LHCN-M2 (cell line): ENCODE data around the genes ZNF771 and ZNF747.

- RAMPAGE, long total RNA, result no peak
Measured at GRCh38 chr16:30406920-30407873, at the start of gene ZNF771. Gene ZNF771, plus strand, starts transcription at chr16:30407606.

DNA sequence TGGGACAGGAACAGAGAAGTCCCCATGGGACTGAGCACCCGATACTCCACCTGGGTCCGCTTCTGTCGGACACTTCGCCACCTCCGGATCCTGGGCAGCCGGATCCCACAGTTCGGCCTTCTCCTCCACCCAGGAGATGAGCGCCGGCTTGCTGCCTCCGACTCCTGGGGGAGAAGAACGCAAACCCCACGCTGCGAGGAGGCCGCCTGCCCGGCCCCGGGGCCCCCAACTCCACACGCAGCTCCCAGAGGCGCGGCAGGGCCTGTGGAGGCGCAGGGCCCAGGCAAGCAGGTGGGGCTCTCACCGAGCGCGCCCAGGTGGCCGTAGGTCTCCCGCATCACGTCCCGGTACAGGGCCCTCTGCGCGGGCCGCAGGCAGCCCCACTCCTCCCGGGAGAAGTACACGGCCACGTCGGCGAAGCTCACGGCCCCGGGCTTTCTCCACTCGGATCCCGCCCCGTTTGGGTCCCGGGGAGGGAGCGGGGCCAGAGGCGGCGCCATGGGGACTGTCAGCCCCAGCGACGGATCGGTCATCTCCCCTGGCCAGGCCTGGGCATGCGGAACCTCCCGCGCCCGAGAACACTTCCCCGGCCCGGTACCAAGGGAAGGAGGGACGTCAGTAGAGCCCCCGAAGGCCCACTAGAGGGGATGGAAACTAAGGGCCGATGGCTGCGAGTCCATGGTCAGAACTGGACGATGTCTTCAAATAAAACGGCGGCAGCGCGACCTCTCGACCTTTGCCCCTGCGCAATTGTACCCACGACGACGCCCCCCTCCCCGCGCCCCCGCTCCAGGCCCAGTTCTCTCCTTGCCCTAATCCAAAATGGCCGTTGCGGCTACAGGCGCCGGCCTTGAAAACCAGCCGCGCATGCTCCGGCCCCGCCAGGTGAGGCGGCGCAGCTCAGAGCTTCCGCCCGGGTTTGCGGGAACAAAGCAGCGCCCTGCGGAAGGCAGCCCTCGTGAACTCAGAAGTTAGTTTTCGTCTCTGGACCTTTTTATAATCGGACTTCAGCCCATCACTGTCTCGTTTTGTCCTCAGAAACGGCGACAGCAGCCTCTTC is at the start of gene ZNF747:
Gene ZNF747 (minus strand): TSS at position 712 of the 1,060 bp plus-strand sequence.
- RAMPAGE, long total RNA, result no peak

- RAMPAGE, long total RNA, result no peak
Measured at GRCh38 chr16:30541299-30541847, 6.7 kb upstream of the ZNF747 start.

DNA sequence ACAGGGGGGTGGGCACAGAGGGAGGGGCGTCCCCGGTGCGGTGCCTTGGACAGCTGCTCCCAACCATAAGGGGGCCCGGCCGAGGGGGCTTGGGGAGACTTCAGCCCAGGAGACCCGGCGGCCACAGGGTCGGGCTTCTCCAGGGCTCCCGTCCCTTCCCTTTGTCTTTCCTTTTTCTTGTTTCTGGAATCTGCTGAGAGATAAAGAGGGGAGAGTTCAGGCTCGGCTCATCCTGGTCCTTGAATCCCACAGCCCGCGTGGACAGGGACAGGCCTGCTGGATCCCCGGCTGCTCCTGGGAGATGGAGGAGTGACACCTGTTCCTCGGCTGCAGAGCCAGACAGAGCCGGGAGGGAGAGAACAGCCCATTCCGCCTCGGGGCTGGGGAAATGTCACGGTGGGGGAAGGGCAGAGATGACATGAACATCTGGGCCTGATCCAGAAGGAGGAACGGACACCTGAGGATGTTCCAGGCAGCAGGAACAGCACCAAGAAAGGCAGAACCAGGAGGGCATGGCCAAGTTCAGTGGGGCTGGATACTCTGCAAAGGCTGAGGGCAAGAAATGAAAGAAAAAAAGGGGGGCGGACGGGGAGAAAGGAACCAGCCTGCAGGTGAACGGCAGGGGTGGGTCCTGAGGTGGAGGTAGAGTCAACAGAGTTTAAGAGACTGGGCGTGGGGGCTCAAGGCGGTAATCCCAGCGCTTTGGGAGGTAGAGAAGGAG is 2.1 kb downstream of the ZNF764 start:
- RAMPAGE, long total RNA, result no peak

- RAMPAGE, long total RNA, result no peak
Measured at GRCh38 chr16:30573339-30574277, 2.1 kb upstream of the ZNF688 start.

- RAMPAGE, long total RNA, result no peak
Measured at GRCh38 chr16:30699698-30700206, 781 bp downstream of the SRCAP start.

DNA sequence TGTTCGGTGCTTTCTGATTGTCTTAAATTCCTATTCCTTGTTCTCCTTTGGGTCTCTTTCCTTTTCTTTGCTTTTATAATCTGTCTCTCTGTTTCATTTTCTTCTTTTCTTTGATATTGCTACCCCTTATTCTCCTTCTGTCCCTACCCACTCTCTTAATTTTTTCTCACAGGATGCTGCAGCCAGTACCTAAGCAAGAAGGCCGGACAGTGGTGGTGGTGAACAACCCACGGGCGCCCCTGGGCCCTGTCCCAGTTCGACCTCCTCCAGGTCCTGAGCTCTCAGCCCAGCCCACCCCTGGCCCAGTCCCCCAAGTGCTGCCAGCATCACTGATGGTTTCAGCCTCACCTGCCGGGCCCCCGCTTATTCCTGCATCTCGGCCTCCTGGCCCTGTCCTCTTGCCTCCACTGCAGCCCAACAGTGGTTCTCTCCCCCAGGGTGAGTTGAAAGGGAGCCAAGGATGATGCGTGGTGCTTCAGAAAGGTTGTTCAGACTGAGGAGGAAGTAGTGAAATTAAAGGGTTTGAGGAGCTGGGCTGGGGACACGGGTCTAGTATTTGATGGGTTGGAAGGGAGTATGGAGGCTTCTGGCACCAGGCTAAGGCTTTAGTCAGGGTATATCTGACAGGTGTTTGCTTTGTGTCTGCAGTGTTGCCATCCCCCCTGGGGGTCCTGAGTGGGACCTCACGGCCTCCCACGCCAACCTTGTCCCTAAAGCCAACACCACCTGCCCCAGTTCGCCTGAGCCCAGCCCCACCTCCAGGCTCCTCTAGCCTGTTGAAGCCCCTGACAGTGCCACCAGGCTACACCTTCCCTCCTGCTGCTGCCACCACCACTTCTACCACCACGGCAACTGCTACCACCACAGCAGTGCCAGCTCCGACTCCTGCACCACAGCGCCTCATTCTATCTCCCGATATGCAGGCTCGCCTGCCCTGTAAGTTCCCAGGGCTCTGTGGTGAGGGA is 19.6 kb upstream of the TMEM265 start:
- RAMPAGE, long total RNA, result no peak

DNA sequence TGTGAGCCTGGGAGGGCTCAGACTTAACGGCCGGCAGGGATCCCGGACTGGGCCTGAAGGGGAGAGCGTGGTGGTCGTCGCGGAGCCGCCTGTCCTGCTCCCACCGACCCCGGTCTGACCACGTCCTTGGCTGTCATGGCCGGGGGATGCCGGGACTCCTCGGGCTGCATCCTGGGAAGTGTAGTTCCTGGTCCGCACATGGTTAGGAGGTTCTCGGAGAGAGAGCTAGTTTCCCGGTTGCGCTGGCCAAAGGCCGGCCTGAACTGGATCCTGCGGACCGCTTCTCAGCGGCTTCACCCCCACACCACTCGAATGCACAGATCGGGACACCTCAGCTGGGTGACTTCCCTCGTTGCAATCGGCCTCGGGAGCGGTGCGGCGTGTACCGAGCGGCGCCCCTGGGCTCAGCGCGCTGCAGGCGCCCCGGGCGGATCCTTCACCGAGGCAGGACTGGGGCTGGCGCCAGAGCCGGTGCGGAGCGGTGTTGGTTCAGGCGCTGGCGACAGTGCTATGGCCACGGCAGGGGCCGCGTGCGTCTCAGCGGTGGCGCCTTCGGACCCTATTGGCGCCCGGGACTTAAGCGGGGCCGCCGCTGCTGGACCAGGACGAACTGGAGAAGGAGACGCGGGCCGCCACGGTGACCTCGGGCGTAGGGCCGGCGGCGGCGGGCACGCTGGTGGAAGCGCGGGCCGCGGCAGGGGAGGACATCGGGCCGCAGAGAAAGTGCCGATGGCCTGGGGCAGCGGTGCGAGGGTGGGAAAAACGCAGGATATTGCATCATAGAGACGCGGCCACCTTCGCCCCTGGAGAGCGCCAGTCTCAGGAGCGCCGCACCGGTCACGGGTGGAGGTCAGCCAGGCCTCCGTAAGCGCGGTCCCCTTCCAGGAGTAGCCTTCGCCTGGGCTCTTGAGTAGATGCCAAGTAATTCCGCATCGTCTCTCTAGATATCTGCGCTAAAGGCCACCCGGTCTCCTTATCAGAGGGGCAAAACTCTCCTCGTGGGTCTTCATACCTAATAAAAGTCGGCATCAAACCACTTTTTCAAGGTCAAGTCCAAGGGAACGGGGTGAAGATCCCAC is 11.4 kb downstream of the ZNF629 start:
- RAMPAGE, long total RNA, result no peak

DNA sequence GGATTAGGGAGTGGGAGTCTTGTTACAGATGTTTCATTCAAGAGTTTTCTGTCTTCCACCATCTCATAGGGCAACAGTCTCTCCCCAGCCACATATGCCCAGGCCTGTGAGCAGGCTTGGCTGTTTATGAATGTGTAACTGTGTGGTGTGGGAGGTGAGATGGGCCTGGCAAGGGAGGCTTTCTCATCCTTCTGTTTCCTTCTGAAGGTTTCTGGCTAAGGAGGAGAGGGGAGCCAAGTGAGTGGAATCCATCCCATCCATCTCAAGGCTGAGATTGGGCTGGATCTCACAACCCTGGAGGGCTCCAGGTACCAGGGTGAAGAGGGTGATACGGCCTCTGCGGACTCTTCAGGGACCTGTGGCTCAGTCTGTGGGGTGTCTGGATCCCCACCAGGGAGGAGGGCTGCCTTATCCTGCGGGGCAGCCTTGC is 7.1 kb downstream of the ZNF629 start:
- RAMPAGE, long total RNA, result no peak

DNA sequence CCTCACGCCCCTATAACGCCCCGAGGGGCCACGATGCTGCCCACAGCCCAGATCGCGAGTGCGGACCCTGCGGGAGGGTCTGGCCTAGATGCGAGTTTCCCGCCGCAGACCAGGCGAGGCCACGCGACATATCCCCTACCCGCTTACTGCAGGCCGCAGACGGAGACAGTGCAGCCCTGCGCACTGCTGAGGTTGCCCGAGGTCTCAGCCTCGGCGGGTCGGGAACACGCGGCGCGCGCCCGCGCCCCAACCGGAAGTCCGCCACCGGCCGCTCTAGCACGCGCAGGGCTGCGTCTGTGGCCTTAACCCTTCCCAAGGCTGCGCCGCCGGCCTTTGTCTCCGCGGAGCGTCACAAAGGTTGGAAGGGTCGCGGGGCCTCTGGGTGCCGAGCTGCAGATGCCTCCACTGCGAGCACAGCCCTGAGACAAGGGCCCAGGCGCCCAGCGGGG is 18.7 kb downstream of the BCL7C start:
- RAMPAGE, long total RNA, result no peak

- RAMPAGE, long total RNA, result no peak
Measured at GRCh38 chr16:30888749-30889309, 5.0 kb downstream of the BCL7C start.

DNA sequence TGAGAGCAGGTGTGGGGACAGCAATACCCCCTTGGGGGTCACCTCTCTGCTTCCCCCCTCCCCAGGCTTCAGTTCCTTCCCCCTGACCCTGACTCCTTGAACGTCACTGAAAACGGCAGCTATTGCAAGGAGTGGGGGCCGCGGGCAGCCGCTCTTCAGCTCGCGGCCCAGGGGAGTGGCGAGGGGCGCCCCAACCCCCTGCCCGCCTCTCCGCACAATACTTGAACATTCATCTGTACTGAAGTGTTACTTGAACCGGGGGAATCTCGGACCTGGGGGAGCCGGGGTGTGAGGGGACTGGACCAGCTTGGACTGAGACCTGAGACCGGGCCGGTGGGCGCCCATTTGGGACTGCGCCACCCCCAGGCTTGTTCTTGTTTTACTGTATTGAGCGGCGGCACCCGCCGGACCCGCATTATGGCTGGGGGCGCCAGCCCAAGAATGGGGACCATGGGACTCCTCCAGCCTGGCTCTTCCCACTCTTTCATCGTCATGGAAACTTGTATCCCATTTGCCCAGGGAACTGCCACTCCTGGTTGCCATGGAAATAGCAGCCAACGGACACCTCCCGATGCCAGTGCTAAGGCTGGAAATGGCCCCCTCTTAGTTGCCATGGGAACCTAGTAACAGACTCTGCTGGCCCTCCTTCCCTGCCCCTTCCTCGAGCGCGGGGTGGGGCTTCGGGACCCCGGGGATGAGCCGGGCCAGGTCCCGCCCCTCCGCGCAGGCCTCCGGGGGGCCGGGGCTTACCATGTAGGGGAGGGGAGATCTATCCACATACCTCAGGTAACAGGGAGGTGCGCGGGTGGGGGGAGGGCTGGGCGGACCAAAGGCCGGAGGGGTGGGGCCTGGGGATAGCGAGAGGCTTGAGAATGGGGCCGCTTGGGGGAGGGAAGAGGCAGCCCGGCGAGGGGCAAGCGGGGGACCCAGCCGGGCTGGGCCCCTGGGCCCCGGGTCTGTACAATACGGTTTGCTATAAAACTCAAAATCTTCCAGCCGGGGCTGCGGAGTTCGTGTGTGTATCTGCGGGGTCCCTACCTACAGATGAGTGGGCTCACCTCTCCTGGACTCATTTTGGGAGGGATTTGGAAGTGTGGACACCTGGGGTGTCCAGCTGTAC is 725 bp upstream of the ORAI3 start:
- RAMPAGE, long total RNA, result no peak

GRCh38 chr16:30966652-30967269 is 9.2 kb downstream of the SETD1A start:
- RAMPAGE, long total RNA, result no peak

DNA sequence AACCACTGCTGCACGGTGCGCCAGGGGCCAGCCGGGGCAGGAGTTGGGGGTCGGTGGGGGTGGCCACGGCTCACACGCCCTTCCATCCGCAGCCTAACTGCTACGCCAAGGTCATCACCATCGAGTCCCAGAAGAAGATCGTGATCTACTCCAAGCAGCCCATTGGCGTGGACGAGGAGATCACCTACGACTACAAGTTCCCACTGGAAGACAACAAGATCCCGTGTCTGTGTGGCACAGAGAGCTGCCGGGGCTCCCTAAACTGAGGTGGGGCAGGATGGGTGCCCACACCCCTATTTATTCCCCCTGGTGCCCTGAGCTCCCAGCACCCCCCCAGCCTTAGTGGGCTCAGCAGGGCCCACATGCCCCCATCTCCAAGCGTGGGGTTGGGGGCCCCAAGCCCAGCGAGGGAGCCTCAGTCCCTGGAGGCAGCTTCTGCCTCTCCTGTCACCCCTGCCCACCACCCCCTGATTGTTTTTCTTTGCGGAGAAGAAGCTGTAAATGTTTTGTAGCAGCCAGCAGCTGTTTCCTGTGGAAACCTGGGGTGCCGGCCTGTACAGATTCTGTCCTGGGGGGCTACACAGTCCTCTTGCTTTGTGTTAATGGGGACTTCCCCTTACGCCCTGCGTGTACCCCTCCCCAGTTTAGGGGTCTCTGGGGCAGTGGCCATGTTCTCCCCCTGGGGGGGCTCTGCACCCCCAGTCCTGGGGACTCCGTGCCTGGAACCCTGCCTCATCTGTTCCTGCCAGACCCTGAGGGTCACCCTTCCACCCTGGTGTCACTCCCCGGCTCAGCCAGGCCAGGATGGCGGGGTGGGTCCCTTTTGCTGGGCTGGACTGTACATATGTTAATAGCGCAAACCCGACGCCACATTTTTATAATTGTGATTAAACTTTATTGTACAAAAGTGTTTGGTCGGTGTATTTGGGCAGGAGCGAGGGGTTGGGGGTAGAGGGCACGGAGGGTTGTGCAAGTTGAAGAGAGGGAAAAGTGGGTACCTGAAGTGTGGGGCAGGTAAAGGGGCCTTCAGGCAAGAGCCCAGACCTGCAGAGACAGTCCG is 919 bp upstream of the HSD3B7 start:
- RAMPAGE, long total RNA, result no peak

DNA sequence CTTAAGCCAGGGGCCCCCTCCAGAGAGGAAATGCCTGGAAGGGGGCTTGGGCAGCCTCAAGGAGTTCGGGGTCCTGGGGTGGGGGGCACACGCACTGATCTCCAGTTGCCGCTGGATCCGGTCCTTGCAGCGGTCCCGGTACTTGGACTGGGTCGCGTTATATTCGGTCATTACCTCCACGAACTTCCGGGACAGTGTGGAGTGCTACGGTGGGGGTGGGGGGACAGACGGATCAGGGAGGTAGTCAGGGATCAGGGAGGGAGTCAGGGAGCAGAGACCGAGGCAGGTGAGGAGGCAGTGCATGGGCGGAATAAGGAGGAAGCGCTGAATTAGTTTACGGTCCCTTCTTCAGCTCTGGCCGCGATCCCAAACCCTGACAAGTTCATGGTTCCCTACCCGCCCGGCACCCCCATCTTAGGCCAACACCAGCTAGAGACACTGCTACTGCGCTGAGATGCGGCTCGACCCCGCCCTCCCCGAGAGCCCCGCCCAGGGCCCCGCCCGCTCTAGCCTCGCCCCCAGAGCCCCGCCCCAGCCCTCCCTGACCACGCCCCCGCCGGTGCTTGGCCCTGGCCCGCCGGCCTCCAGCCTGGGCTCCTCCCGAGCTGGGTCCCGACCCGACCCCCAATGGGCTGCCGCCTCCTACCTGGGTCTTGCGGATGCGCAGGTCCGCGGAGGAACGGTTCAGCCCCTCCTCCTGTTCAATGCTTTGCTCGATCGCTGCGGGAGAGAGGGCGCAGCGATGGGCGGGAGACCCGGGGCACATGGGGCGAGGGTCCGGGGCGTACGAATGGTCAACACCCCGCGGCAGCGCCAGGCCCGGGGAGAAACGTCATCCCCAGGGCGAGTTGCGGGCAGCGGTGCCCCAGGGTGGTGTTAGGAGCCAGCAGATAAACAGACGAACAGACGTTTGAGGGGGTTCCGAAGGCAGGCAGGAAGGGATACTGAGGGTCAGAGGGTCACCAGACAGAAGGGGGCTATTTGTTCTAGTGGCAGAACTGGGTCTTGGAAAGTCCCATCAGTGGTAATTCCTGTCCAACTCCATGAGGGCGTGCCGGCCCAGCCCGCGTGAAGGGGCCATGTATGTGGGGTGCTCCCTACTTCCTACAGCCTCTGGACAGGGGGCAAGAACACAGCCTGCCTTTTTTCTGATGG is 12.2 kb downstream of the HSD3B7 start:
- RAMPAGE, long total RNA, result no peak

GRCh38 chr16:31072945-31073589 is 973 bp downstream of the ZNF668 start:
- RAMPAGE, long total RNA, result no peak

- RAMPAGE, long total RNA, result no peak
Measured at GRCh38 chr16:31184724-31185071, 4.8 kb downstream of the FUS start.

DNA sequence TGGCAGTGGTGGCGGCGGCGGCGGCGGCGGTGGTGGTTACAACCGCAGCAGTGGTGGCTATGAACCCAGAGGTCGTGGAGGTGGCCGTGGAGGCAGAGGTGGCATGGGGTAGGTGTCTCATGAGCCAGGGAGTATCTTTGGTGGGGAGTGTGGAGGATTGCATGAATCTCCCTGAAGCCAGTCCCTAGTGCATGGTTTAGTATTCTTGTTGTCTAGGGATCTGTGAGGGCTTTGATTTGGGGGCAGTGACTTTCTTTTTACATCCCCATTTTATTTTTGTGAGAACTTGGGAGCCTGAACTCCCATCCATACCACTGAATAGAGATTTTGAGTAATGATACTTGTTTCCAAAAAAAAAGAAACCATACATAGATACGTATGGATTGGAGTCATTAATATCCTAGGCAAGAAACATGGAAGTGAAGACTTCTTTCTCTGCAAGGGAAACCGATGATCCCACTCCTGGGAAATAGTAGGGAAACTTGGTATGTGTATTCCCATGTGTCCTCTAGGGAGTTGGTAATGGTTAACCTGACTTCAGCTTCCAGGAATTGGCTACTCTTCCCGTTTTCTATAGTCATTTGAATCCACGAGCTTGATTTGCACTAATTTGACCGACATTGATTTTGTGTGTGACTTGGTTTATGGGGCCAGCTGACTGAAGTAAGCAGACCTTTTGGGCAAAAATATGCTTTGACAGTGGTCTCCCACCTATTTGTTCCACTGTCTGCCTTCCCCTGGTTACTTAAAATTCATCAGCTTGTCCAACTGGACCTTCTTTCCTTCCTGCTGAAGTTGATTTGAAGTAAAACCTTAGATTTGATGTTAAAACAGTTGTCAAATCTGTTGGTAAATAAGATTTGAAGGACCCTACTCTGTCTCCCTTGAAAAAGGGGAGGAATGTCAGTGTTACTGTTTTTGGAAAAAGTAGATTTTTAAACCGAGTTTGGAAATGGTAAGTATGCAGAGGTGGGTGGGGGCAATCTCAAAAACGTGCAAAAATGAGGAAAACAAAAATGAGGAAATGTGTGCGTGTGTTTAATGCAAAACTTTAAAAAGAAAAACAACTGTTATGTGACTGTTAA is 5.5 kb downstream of the FUS start:
- RAMPAGE, long total RNA, result no peak

DNA sequence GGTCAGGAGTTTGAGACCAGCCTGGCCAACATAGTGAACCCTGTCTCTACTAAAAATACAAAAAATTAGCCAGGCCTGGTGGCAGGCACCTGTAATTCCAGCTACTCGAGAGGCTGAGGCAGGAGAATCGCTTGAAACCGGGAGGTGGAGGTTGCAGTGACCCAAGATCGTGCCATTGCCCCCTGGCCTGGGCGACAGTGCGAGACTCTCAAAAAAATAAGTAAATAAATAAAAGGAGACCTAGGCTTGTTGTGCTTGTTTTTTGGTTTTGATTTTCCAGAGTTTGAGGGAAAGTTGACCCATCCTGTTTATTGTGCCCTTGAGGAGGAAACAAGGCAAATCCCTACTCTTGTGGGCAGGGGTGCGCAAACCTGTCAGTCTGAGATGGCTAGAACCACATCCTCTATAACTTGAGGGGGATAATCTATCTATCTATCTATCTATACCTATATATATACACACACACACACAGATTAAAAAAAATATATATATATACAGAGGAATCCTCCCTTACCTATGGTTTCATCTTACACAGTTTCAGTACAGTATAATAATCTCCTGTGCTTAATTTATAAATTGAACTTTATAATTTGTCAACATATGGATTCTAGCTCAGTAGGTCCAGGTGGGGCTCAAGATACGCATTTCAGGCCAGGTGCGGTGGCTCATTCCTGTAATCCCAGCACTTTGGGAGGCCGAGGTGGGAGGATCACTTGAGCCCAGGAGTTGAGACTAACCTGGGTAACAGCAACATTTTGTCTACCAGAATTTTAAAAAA is 5.7 kb downstream of the PYCARD start:
- RAMPAGE, long total RNA, result no peak

- RAMPAGE, long total RNA, result no peak
Measured at GRCh38 chr16:31348493-31349252, 6.3 kb upstream of the ITGAX start.